Mesothelial cell of epicardium (in vitro differentiated cells): Measurements from ENCODE around the genes CCDC181, SELP and KIFAP3.

DNA sequence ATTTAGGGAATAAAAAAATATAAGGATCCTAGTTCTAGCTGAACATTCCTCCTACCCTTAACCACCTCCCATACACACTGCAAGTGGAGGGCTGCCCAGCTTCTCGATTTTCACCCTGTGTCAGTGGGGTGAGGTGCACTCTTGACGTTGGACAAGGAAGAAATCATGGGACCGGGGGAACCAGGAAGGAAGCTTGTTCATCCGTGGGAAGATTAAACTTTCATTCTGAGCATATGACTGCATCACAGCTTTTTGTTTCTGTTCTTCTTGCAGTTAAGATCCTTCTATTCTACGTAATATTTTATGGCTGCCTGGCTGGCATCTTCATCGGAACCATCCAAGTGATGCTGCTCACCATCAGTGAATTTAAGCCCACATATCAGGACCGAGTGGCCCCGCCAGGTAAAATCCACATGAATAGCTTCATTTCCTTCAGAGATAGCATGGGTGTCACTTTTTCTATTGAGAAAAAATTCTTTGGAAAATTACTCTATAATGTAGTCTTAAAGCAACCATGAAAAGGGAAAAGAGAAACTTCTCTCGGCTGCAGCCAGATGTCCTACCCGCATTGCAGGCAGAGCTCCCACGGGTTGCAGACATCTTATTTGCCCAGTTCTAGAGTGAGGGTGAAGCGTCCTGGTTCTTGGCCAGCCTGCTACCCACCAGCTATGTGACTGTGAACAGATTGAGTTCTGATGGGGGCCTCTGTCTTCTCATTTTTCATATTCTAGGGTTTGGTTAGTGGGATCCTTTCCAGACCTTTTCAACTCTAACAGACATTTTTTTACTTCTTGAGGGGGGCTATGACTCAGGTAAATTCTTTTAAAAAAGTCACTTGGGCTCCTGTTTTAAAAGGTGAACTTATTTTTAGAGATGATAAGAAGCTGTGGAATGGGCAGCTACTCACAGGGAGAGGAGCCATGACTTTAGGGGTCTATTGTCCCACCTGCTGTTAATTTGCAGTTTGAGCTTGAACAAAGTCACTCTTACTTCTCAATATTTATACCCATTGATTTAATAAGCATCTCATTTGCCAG is 4.9 kb downstream of the ATP1B1 start:
- PRO-cap = no peak

- PRO-cap = no peak
Measured at GRCh38 chr1:169113380-169114094, 7.0 kb downstream of the ATP1B1 start.

GRCh38 chr1:169115744-169116756 is 9.6 kb downstream of the ATP1B1 start:
- PRO-cap = no peak

GRCh38 chr1:169367349-169367607 is 319 bp downstream of the NME7 start:
- PRO-cap = no peak

DNA sequence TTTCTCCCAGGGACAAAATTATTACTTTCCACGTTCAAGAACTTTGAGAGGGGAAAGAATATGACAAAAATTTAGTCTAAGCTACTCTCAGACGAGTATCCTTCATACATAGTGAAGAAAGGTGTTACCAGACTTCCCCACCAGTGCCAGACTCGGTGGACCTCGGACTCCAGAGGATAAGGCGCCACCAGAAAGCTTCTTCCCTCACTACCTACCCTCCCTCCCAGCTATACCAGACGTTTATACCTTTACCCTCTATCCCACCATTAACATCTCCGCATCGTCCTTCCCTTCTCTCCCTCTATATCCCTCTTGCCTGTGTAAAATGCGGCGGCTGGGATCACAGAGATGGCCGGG is 324 bp downstream of the CCDC181 start:
- PRO-cap = no peak

DNA sequence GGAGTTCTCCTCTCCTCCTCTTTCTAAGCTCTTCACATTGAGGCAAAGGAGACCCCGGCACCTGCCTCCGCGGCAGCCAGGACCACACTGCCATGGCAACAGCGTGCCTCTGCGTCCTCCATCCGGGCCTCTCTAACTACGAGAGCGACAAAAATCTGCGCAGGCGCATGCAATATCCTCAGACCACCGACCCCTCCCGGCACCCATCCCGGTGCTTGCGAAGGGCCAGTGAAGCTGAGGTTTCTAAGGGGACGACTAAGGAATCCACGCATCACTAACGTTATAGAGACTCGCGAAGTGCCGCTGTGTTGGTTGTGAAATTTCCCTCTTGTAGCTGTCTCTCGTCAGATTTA is at the start of gene CCDC181:
Gene CCDC181, minus strand, starts transcription at position 146 of the 353 bp plus-strand sequence.
- PRO-cap = no peak

DNA sequence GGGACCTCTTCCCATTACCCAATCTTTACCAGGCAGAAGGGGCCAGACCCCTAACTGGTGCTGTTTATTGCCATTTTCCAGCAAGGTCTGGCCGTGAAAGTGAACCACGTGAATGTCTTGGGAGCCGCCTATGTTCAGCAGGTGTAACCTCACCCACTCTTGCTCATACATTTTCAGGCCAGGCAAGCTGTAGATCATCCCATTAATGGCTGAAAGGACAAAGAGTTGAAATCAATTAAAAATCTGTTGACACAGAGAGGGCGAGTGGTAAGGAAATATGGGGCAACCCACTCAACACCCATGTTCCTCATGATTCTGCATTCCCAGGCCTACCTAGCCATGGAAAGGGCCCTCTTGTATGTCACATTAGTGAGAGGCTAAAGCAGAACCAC is 42.1 kb upstream of the SLC19A2 start:
- PRO-cap = no peak

- PRO-cap = no peak
Measured at GRCh38 chr1:169629856-169630467, at the start of gene SELP. Gene SELP (minus strand): TSS chr1:169630124.

DNA sequence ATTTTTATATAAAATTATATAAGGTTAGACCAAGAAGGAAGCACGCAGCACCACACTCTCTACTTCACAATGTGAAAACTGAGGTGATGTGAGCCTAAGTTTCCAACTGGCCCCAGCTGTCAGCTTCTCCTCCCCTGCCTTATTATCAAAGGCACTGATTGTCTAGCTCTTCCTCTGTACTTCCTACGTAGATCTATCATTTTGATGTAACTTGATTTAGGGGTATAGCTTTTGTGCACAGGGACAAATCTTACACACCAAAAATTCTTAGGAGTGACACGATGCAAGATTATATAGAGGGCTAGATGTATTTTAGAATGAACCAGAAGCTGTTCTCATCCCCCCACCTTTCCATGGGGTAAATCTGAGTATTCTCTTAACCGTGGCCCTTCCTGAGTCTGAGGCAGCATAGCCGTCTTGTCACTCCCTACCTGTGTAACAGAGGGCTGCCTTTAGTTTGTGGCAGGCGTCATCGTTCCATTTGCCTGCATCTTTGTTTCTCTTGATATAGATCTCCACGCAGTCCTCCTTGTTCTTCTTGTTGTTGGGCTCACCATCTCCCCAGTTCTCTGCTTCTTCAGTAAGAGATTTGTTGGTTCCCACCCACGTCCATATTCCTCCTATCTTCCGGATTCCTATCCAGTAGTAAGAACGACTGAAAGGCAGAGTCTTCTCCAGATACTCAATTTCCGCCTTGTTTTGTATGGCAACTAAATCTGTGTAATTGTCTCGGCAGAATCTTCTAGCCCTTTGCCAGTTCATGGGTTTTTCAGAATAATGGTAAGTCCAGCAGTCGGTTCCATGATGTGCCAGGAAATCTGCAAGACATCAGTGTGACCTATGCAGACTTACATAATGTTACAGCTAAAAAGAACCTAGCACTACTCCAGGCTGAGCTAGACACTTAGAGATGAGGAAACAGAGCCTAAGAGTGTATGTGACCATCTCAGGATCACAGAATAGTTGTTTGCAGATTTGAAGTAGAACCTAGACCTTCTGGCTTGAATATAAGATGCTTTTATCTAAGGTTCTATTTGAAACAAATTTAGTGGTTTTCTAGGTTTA is 3.1 kb downstream of the SELL start:
- PRO-cap = no peak

- PRO-cap = no peak
Measured at GRCh38 chr1:169836897-169837292, 42.1 kb downstream of the C1orf112 start.

- PRO-cap = no peak
Measured at GRCh38 chr1:169900523-169900813, 6.8 kb upstream of the SCYL3 start.

- PRO-cap = bidirectional peak, plus-strand start at chr1:170074764, minus-strand start at chr1:170074610
Measured at GRCh38 chr1:170073769-170075029, at the start of gene KIFAP3. Gene KIFAP3 (minus strand): TSS chr1:170074695.

GRCh38 chr1:170586451-170586966 is 54.5 kb downstream of the GORAB start:
- PRO-cap = no peak

GRCh38 chr1:171138555-171139468 is 46.3 kb upstream of the FMO2 start:
- PRO-cap = no peak

- PRO-cap = no peak
Measured at GRCh38 chr1:171210144-171210725, 25.1 kb downstream of the FMO2 start.

GRCh38 chr1:171221761-171222783 is 26.2 kb upstream of the FMO1 start:
- PRO-cap = no peak

DNA sequence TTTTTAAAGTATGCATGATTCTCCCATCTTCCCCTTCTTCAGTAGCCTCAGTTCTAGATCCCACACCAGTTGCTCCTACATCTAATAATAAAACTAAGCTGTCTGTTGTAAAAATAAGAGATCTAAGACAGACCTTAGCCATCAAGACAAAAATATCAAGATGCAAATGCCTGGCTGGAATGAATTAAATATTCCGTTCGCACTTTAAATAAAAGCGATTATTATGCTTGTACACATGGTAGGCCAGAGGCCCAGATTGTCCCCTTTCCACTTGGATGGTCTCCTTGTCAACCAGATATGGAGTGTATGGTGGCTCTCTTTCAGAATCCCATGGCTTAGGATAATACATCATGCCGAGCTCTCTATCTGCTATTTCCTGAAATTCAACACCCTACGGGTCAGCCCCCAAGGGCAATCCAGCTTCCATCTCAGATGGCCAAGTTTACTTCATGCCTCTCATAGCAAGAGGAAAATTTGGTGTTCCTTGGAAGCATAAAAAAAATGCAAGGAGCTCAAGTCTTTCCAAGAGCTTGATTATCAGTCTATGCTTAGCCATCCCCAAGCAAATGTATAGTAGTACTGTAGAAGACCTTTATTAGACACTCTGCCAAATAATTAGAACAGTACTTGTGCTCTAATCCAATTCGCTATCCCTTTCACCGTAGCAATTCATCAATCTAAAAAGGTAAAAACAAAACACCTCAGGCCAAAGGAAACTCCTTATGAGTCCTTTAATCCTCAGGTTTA is 25.3 kb upstream of the FMO1 start:
- PRO-cap = no peak

- PRO-cap = no peak
Measured at GRCh38 chr1:171268773-171269183, 20.5 kb downstream of the FMO1 start.

DNA sequence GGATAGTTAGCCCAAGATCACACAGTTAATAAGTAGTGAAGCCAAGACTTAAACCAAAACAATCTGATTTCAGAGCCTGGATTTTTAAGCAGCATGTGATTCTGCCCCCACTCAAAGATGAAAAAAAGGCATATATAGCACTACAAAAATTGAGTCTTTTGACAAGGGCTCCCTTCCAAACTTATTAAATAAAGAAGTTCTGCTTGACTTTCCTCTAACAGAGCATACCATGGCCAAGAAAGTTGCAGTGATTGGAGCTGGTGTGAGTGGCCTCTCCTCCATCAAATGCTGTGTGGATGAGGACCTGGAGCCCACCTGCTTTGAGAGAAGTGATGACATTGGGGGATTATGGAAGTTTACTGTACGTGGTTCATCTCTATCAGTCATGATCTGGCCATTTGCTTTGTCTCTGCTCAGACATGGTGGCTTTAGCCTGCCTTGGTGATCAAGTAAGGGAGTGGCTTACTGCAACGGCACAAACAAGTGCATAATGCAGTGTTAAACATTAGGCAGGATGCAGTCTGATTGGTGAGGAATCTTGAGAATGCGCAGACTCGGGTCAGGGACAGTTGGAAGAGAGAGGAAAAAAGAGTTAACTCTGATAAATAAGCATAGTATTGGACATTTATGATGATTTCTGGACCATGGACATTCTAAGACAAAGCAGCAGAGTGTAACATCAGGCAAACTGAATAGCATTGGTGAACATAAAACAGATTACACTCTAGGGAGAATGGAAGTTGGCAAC is 5.8 kb downstream of the FMO4 start:
- PRO-cap = no peak

GRCh38 chr1:171321581-171322206 is 7.7 kb downstream of the FMO4 start:
- PRO-cap = no peak